Occipital lobe (tissue), 2 donors: ENCODE measurements around the genes RUNDC3A and MEIOC.

- RAMPAGE, long total RNA = no peak
Measured at GRCh38 chr17:44186306-44186790, 424 bp upstream of the TMUB2 start.

GRCh38 chr17:44191985-44192962 lies 5.5 kb downstream of the TMUB2 start:
- RAMPAGE, long total RNA = no peak

- RAMPAGE, long total RNA = no peak
Measured at GRCh38 chr17:44199144-44199648, 488 bp downstream of the ATXN7L3 start.

GRCh38 chr17:44210039-44211074 lies 9.1 kb downstream of the UBTF start:
- RAMPAGE, long total RNA = no peak

DNA sequence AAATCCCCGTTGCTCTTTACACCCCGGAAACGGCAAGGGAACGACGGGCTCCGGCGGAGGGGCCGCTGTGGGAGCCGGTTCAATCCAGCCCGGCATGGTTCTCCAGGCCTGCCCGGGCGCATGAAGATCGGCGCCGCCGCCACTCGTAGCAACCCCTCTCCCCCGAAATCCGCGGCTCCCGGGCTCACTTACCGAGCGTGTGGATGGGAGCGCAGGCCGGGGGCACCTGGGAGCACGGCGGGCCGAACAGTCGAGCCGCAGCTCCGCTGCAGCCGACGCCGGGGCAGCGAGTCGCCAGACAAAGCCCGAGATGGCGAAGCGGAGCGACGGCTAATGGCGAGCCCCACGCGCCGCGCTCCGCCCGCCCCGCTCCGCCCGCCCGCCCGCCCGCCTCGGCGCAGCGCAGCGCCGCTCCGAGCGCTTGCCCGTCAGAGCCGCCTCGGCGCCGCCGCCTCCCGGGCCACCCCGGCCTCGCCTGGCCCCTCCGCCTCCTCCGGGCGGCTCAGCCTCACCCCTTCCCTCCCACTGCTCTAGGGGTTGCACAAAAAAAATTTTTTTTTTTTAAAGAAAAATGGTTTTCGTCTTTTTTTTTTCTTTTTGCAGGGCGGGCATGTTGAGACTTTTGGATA lies 1.2 kb upstream of the UBTF start:
- RAMPAGE, long total RNA = start-site peak on the minus strand centred at position 327 of the sequence, 84 bp wide, 705 and 371 reads in 2 replicates

DNA sequence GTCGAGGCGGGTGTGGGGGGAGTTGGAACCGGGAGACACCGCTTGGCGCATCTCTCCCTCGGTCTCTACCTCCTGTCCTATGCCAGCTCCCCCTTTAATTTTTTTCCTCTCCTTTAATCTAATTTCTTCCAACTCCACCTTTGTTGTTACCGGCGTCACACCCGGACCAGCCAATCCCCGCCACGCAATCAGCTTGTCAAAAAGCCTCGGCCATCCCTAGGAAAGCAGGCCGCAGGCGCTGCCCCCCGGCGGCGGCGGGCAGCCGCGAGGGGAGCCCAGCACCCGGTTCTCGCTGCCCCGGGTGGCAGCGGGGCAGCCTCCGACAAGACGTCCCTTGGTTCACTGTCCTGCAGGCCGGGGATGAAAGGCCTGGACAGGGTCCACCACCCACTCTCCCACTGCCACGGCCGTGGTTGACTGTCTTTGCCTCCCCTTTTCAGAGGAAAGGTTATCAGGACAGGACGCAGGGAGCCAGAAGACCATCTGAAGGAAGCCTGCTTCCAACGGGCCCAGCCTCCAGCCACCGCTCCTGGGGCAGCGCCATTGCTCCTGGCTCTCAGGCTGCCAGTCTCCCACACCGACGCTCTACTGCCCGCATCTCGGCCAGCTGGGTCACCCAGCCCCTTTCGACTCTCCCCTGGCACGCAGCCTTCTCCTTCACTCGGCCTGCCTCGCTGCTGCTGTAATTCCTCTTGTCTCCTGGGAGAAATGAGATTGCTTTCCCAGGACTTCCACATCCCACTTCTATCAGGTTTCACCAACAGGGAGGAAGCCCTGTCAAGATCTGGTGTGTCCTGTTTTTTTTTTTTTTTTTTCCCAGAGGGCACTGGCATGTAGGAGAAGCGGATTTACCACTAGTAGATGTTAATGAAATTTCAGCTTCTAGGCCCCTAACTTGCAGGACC lies 2.8 kb upstream of the UBTF start:
- RAMPAGE, long total RNA = no peak

GRCh38 chr17:44307525-44308738 lies at the start of gene RUNDC3A:
Gene RUNDC3A (plus strand): TSS chr17:44308601.
- RAMPAGE, long total RNA = start-site peak on the plus strand at chr17:44308556-44308651, 105 and 147 reads in 2 replicates

- RAMPAGE, long total RNA = no peak
Measured at GRCh38 chr17:44308739-44308950, 244 bp downstream of the RUNDC3A start.

- RAMPAGE, long total RNA = no peak
Measured at GRCh38 chr17:44317206-44318485, 7.0 kb downstream of the SLC25A39 start.

DNA sequence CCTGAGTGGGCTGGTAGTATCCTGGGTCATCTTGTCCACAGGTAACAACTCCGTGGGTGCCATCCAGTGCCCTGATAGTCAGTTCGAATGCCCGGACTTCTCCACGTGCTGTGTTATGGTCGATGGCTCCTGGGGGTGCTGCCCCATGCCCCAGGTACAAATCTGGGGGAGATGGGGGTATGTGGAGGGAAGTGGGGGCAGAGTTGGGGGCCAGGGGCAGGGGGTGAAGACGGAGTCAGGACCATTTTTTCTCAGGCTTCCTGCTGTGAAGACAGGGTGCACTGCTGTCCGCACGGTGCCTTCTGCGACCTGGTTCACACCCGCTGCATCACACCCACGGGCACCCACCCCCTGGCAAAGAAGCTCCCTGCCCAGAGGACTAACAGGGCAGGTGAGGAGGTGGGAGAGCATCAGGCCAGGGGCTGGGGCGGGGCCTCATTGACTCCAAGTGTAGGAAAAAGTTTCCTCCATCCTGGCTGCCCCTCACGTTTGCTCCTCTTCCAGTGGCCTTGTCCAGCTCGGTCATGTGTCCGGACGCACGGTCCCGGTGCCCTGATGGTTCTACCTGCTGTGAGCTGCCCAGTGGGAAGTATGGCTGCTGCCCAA lies 5.2 kb downstream of the GRN start:
- RAMPAGE, long total RNA = no peak

- RAMPAGE, long total RNA = no peak
Measured at GRCh38 chr17:44448250-44449028, 54.8 kb downstream of the GPATCH8 start.

DNA sequence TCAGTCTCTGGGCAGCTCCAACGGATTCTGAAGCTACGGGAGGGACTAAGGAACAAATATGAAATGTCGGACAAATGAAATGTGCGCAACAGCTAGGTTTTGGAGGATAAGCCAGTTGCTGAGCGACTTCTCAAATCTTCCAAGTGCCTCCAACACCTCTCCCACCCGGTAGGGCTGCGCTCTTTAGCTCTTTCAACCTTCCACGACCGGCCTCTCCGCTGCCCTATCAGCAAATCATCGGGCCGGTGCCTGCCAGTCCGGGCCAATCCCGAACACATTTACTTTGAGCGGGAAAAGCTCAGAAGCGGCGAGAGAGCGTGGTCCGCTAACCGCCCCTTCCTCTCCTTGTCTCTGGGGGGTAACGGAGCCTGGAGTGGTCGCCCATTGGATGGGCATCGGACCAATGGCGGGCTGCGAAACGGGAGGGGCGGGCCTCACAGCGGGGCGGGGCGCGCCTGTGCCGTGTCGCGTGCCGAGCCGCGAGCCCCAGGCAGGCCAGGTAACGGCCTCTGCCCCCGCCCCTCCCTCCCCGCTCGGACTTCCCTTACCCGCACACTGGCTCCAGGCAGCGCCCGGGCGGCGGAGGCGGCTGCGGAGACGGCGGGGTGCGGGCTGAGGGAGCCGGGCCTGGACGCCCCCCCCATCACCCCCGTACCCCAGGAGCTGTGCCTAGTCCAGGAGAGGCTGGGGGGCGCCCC lies at the start of gene MEIOC:
Gene MEIOC (plus strand): TSS at position 553 of the 698 bp plus-strand sequence.
- RAMPAGE, long total RNA = no peak

- RAMPAGE, long total RNA = no peak
Measured at GRCh38 chr17:44749547-44750308, 9.1 kb upstream of the ADAM11 start.

- RAMPAGE, long total RNA = no peak
Measured at GRCh38 chr17:44786593-44787246, 27.9 kb downstream of the ADAM11 start.

GRCh38 chr17:44793895-44794739 lies 35.3 kb downstream of the ADAM11 start:
- RAMPAGE, long total RNA = no peak

- RAMPAGE, long total RNA = no peak
Measured at GRCh38 chr17:44820463-44821216, 9.4 kb downstream of the GJC1 start.

DNA sequence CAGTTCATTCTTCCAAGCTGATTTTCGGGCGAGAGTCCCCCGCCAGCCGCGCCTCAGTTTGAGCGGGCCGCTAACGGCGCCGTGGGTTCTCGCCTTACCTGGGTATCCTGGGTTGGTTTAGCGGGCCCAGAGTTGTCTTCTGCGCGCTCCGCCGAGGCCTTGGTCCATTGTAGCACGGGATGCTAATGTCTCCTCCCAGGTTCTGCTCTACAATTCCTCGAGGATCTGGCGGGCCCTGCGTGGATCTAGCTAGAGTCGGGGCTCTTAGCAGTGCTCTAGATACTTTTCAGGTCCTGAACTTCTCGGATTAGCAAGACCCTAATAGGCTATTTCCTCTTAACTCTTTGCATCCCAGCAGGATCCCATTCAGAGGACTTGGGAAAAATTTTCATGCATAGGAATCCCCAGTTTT lies 459 bp upstream of the GJC1 start:
- RAMPAGE, long total RNA = no peak

- RAMPAGE, long total RNA = no peak
Measured at GRCh38 chr17:45038714-45039190, 12.7 kb downstream of the DCAKD start.

- RAMPAGE, long total RNA = no peak
Measured at GRCh38 chr17:45118689-45119201, 13.6 kb downstream of the PLCD3 start.

GRCh38 chr17:45127778-45128503 lies 4.4 kb downstream of the PLCD3 start:
- RAMPAGE, long total RNA = no peak